Measurements from ENCODE around the genes NPLOC4, PDE6G, NPB and LRRC45.

- RRBS: no CpG with 5 or more reads among the region's 53 CpGs
Observed at GRCh38 chr17:81510862-81511837, 1.4 kb downstream of the ACTG1 start.

- RRBS: no CpG with 5 or more reads among the region's 26 CpGs
Observed at GRCh38 chr17:81517381-81518171, 5.0 kb upstream of the ACTG1 start.

DNA sequence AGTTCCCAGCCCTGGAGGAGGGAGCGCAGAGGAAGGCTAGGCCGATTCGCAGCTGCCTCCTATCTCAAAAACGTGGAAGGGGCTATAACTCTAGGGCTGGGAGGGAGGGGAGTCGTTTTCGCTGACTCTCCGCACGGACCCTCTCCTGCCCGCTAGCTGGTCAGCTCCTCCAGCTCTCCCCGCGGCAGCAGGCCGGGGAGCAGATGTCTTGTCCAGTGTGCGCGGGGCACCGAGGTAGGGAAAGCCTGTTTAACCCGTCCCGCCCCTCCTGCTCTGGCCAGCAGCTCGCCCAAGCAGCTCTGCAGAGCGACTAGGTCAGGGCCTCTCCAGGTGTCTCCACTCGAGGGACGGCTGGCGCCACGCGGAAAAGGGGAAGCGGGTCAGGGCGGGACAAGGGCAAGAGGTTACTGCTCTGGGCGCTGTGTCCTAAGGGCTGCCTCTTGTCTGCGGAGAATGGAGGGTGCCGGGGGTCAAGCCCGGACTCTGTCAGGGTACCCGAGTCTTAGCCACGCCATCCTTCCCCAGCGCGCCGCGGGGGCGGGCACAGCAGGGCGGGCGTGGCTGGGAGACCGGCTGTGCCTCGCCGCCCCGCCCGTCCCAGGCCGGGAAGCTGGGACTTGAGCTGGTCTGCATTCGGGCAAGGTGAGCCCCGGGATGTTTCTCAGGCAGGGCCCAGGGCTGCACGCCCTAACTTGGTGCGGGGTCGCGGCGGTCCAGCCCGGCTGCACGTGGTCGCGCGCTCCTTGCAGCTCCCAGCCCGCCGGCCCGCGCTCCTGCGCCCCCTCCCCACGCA is 6.1 kb upstream of the ACTG1 start:
- RRBS: 3% methylated on average over 22 of the region's 63 CpGs

GRCh38 chr17:81621634-81622312 is 15.1 kb downstream of the NPLOC4 start:
- RRBS: no CpG with 5 or more reads among the region's 9 CpGs

DNA sequence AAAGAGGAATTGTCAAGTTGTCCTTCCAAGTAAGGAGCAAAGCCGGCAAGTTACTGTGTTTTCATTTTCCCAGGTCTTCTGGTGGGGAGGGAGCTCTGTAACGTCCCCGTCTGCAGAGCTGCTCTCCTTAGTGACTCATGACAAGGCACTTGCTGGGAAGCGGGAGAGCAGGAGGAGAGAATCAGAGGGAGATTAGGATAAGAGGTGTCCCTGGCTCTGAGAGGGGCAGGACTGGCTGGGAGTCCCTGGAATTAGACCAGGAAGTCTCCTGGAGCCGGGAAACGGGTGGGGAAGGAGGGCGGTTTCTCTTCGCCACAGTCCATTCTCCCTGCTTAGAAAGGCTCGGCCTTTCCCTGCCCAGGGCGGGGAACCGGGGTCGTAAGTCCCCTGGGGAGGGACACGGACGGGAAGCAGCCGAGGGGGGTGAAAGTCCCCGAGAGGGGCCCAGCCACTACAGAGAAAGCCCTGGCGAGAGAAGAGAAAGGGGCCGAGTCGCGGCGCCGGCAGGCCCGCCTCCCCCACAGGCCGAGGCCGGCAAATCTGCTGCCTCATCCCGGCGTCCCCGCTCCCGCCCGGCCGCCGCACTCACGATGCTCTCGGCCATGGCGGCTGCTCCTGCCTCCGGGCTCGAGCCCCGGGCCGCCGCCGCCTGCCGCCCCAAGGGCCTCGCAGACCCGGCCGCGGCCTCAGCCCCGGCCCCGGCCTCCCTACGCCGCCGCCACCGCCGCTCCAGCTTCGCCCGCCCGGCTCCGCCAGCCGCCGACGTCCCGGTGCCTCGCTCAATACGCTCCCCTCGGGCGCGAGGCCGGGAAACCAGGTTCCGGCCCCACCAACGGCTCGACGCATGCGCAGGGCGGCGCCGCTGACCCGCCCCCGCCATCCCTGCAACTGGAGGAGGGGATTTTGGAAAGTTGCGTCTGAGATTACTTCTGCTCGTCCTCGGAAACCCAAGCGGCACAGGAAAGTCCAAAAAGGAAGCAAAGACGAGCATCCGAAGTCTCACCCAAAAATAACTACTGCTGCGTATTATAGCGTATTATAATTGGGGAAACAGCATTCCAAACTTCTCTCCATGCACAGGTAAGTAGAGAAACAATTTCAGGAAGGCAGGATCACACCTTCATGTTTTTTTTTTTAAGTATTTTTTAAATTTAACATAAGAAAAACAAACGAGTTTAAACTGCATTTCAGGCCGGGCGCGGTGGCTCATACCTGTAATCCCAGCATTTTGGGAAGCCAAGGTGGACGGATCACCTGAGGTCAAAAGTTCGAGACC is at the start of gene NPLOC4:
Gene NPLOC4 (minus strand): TSS at position 786 of the 1,276 bp plus-strand sequence.
- RRBS: under 1% methylated on average over 29 of the region's 91 CpGs

DNA sequence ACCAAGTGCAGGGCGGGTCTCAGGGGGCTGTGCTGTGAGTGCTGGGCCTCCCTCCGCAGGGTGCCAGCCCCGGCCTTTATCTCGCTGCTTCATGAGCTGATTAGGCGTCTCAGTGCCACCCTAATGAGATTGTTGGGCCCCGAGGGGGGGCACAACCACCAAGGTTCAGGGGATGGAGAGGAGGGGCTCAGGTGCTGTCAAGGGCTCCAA is at the start of gene PDE6G:
Gene PDE6G (minus strand): TSS at position 52 of the 210 bp plus-strand sequence.
- RRBS: no CpG with 5 or more reads among the region's 6 CpGs

DNA sequence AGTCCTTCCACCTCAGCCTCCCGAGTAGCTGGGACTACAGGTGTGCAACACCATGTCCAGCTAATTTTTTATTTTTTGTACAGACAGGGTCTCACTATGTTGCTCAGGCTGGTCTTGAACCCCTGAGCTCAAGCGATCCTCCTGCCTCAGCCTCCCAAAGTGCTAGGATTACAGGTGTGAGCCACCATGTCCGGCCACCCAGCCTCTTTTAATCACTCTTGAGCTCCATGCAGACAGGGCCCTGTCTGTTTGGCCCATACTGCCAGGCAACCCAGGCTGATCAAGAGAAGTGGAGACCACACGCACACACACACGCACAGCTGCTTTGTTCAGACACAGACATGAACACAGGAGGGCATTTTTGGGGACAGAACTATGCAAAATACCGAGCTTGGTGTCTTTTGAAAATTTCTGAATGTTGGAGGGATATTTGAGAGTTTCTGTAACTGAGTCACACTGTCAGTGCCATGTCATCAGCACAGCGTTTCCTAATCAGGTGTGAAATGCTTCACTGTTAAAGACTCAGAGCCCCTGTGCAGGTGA is 1.7 kb upstream of the ARHGDIA start:
- RRBS: no CpG with 5 or more reads among the region's 7 CpGs

- RRBS: 2% methylated on average over 14 of the region's 72 CpGs
Observed at GRCh38 chr17:81901530-81902435, at the start of gene NPB. TSS of gene NPB (plus strand) at chr17:81902238.

GRCh38 chr17:81916226-81917224 is 1.5 kb downstream of the SIRT7 start:
- RRBS: no CpG with 5 or more reads among the region's 26 CpGs

DNA sequence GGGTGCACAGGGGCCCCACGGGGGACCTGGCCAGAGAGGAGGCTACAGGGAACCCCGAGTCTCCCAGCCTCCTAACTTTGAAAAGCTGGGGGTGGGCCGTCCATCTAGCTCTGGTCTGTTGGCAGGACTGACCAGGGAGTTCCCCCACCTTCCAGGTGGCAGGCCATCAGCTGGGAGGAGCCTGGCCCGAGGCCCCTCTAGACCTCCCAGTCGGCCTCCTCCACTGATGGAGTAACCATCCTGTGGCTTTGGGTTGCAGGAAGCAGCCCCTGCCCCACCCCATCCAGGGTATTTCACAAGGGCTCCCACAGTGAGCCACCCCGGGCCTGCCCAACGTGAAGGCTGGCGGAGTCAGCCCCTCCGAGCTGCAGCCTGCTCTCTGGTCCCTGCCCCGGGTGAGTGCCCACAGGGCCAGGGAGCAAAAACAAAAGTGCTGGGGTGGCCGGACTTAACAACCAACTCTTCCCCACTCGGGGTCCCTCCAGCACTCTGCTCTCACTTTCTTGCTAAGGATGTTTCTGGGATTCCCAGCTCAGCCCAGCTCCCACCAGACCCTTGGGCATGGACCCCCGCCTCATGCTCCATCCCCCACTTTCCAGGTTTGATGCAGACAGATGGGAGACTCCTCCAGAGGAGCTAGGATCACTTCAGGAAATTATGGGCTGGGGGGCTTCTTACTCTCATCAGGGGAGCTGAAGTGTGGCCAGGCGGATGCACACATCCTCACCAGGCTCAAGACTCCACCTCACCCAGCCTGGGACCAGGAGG is 3.5 kb downstream of the MAFG start:
- RRBS: 59% methylated on average over 6 of the region's 14 CpGs

DNA sequence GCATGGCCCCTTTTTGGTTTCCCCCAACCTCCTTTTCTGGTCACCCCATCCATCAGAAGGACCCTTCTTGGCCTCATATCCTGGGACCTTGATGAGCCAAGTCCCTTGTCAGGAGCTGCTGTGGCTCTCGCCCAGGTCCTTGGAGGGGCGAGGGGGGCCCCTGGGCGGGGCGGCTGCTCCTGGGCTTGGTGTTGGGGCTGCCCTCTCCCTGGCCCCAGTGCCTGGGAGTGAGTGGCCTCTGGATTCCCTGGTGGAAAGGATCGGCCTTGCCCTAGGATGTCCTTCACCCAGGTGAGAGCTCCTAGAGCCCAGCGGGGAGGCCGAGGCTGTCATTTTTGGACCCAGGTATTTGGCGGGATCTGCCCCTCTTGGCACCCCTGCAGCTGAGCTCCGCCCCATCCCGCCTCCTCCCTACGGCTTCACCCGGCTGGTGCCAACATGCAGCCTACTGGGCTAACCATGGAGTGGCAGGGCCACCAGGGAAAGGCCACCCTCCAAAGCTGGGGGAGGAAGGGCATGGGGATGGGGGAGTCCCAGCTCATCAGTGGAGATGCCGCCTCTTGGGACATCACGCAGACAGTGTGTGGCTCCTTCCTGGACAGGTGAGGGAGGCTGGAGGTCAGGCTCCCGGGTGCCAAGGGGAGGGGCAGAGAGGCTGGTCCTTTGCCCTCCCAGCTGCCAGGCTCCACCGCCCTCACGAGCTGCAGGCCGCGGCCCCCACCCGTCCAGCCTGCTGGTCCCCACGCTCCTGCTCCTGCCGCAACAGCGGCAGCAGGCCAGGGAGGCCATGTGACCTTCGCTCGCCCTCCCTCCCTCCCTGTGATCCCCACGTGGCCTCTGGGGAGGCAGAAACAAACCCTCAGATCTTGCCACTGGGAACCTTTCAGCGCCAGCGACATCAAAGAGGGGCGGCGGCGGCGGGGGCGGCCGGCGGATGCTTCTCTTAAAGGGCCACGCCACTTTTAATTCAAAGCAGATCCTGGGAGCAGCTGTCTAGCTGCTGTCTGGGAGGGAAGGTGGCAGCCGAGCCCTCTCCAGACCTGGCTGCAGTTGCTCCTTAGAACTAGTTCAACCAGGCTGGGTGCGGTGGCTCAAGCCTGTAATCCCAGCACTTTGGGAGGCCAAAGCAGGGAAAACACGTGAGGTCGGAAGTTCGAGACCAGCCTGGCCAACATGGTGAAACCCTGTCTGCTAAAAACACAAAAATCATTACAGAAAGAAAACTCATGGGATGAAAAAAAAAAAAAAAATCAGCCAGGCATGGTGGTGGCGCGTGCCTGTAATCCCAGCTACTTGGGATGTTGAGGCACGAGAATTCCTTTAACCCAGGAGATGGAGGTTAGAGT is 6.7 kb upstream of the NOTUM start:
- RRBS: no CpG with 5 or more reads among the region's 44 CpGs

GRCh38 chr17:81991484-81992739 is 14.5 kb downstream of the ASPSCR1 start:
- RRBS: 25% methylated on average over 18 of the region's 53 CpGs

DNA sequence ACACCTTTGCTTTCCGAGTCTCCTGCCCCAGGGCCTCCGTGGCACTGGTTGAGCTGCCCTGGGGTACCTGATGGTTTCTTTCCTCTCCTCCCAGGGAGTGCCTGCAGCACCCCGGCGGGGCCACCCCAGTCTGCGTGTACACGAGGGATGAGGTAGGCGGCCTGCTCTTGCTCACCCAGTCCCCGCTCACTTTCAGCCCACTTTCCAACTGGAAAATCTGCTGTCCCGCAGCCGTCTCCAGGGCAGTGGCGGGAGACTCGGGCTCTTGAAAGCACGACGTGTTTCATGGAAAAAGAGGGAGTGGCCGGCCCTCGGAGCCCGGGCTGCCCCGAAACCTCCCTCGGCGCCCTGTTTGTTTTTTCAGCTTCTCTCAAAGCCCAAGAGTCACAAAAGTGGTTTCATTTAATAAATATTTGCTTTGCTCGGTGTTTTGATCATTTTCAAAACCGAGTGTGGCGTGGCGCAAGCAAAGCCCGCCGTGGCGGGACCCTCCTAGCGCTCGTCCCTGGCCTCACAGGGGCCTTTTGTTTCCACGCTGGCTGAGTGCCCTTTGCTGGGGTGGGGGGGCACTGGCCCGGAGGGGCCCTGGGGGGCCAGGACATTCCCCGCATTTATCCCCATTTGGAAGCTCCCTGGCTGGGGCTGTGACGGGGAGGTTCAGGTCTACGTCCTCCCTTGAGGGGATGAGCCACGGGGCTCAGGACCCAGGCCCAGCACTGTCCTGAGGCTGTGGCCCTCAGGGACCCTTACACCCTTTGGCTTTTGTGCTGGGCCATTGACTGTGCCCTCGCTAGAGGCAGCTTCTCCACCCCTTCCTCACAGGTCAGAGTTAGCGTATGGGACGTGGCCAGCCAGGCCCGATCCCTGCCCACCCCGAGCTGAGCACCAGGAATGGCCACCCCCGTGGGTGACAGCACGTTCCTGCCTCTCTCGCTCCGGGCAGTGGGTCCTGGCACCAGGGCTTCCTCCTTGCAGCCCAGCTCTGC is 17.6 kb downstream of the ASPSCR1 start:
- RRBS: no CpG with 5 or more reads among the region's 44 CpGs

- RRBS: 19% methylated on average over 2 of the region's 16 CpGs
Observed at GRCh38 chr17:82006421-82006972, 16.2 kb downstream of the CENPX start.

DNA sequence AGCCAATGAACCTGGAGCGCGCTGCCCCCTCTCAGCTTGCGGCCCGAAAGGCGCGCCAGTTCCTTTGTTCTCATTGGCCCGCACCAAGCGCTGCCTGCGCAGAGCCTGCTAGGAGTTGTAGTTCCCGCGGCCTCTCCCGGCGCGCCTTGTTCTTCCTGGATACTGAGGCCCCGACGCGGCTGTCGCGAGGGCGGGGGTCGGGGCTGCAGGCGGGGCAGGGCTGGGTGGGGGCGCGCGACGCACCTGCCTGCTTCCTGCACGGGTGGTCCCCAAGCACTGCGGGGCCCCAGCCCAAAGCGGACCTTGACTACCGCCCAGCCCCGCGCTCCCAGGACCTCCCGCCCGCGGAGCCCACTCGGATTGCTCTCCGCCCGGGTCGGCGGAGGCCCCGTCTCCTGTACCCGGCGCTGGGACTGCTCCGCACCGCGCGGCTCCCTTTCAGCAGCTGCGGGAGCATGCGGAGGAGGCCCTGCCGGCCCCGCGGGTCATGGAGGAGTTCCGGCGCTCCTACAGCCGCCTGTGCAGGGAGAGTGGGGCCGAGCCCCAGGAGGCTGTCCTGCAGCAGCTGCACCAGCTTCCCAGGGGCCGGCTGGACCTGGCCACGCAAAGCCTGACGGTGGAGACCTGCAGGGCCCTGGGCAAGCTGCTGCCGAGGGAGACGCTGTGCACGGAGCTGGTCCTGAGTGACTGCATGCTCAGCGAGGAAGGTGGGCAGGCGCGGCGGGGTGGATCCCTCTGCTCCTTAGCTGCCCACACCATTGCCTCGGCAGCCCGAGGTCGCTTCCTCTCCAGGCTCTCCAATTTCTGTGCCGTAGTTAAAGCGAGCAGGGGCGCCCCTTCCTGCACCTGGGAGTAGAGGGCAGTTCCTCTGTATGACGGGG is at the start of gene LRRC45:
Gene LRRC45 (plus strand): TSS at position 149 of the 881 bp plus-strand sequence.
- RRBS: under 1% methylated on average over 13 of the region's 73 CpGs

DNA sequence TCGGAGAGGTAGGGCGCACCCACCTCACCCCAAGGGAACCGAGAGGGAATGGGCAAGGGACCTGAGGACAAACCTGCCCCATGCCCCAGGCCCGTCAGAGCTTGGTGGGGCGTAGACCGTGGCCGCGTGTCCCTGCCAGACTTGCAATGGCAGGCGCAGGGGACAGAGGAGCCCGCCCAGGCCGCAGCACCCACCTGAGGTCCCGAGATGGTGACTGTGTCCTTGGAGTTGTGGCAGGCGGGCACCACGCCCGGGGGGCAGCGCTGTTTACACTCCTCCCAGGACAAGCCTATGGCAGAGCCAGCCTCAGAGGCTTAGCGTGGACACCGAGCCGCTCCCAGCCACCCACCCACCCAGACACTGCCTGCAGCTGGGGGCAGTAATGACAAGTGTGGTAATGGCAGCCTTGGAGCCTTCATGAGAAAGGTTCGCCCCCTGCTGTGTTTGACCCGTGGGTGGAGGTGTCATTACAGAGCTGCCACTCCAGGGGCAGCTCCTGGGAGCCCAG is 8.5 kb downstream of the FASN start:
- RRBS: no CpG with 5 or more reads among the region's 21 CpGs

GRCh38 chr17:82105700-82106960 is 8.1 kb upstream of the FASN start:
- RRBS: 63% methylated on average over 5 of the region's 30 CpGs

- RRBS: no CpG with 5 or more reads among the region's 17 CpGs
Observed at GRCh38 chr17:82112817-82113660, 15.0 kb upstream of the FASN start.

DNA sequence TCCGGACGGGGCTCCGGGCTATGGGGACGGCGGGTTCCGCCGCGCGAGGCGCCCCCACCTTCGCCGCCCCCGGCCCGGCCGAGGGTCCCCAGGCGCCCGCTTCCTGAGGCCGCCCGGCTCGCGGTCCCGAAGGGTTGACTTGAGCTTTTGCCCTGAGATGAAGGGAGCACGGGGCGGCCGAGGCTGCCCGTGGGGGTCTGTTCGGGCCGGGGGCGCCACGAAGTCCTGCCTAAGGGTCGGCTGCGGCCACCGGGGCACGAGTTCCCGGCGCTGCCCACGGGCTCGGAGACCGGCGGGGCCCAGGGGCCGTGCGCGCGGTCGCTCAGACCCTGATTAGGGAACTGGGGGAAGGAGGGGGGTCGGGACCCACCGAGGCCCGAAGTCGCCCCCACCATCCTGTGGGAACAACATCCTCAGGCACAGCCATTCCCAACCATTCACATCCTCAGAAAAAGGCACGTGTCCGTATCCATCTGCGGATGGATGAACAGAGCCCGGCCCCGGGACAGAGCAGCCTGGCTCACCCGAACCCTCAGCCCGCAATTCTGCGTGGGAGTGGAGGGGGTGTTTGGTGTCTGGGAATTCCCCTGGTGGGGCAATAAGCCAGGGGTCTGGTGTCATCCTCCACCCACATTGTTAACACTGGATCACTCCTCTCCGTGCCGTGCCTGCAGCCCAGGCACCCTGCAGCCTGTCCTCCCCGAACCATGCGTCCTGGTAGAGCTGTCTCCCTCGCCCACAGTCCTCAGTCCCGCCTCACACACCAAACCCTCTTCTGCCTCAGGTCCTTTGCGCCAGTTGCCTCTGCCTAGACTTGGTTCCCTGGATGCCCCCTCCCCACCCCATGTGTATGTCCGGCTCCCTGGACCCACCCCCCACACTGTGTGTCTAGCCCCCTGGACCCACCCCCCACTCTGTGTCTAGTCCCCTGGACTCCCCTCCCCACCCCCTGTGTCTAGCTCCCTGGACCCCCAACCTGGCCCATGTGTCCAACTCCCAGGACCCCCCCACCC is 706 bp upstream of the CCDC57 start:
- RRBS: under 1% methylated on average over 30 of the region's 65 CpGs

- RRBS: no CpG with 5 or more reads among the region's 68 CpGs
Observed at GRCh38 chr17:82237280-82237985, 8.6 kb downstream of the SLC16A3 start.